Colon Carcinoma Metastatic in the Lung (tissue), 2 donors: ENCODE measurements around a stretch of chr12.

DNA sequence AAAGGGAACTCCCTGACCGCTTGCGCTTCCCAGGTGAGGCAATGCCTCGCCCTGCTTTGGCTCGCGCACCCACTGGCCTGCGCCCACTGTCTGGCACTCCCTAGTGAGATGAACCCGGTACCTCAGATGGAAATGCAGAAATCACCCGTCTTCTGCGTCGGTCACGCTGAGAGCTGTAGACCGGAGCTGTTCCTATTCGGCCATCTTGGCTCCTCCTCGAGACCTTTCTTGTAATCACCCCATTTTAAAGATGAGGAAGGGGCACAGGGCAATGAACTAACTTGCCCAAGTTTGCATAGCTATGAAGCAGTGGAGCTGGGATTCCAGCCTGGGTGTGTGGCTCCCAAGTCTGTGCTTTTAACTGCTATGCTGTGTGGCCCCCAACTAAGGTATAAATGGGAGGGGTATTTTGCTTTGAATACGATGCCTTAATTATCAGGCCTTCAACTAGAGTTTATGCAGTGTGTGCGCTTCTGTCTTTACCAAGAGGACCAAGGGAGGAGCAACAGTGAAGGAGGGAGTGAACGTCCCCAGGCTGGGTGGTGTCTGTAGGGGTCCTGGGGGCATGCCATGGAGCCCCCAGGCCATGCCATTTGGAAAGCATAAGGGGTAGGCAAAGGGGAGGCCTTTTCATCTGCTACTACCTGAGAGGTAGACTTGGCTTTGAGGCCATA lies 83.5 kb downstream of the CACNA1C start:
- PRO-cap, 2 experiments: no peak in any of the 2 experiments

DNA sequence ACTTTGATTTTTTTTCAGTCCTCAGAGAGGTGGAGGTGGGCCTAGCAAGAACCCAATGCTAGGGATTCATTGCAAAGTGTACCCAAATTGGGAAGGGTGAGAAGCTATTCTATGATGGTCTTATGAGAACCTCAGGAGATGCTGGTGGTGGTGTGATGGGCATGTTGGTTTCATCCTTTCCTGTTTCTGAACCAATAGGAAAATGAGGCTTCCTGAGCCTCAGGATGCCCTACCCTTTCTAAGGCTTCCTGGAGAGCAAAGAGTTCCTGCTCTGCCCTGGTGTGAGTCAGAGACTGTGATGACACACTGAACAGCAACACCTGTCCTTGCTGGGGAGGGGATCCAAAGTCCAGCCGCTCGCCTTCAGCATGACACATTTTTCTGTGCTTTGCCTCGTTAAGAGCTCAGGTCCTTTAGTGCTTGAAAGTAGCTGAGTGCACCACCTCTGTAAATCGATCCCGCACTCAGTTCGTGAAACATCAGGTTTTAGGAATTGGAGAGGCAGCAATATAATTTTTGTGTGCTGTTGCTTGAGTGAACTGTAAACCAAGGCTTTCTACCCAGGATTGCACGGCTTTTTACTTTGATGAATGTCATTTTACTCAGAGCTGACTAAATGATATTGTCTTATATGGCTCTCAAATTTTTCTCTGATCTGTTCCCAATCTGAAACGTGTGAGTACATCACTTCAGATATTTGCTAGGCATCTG lies 116.1 kb downstream of the CACNA1C start:
- PRO-cap, 2 experiments: no peak in any of the 2 experiments

GRCh38 chr12:2429193-2429520 lies 365.6 kb upstream of the FKBP4 start:
- PRO-cap, 2 experiments: no peak in any of the 2 experiments

GRCh38 chr12:2457293-2457773 lies 337.4 kb upstream of the FKBP4 start:
- PRO-cap, 2 experiments: no peak in any of the 2 experiments

- PRO-cap, 2 experiments: peak in 1 of 2 experiments; most common plus-strand start chr12:2691317 (in 1); most common minus-strand start chr12:2691154 (in 1)
These were observed 103.8 kb upstream of the FKBP4 start for GRCh38 chr12:2690705-2691609.

GRCh38 chr12:2825142-2825632 lies 9.6 kb downstream of the NRIP2 start:
- PRO-cap, 2 experiments: no peak in any of the 2 experiments

DNA sequence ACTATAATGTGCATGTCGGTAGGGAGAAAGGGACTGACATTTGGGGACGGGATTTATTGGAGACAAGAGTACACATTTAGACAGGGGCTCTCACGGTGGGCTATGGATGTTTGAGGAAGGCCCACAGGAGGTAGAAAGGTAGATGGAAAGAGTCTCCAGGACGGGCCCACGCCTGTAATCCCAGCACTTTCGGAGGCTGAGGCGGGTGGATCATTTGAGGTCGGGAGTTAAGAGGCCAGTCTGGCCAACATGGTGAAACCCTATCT lies 958 bp upstream of the TULP3 start:
- PRO-cap, 2 experiments: no peak in any of the 2 experiments

- PRO-cap, 2 experiments: no peak in any of the 2 experiments
These were observed 577 bp downstream of the TULP3 start for GRCh38 chr12:2890991-2891944.

GRCh38 chr12:2974407-2974740 lies 15.2 kb downstream of the TEAD4 start:
- PRO-cap, 2 experiments: no peak in any of the 2 experiments

GRCh38 chr12:2999301-2999894 lies 40.2 kb downstream of the TEAD4 start:
- PRO-cap, 2 experiments: no peak in any of the 2 experiments

DNA sequence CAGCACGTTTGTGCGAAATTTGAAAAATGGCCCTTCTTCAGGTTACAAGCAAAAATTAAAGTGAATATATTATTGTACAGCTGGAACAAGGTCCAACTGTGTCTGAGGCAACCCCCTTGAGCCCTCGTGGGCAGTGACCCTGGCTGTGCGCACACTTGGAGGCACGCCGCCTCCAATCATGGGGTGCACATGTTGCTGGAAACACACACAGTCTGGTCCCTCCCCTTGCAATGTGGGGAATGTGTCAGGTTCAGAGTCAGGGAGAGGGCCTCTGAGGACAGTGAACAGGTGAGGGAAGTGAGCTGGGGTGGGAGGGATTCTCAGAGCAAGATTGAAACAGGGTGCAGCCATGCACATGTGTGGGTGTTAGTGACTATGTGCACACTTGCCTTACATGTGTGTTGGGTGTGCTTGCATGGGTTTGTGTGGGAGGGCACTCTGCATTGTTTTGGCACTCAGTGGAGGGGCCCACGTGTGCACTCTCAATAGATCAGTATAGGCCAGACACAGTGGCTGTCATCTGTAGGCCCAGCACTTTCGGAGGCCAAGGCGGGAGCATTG lies 9.6 kb downstream of the TSPAN9 start:
- PRO-cap, 2 experiments: no peak in any of the 2 experiments

GRCh38 chr12:3130028-3130486 lies 52.9 kb downstream of the TSPAN9 start:
- PRO-cap, 2 experiments: no peak in any of the 2 experiments

- PRO-cap, 2 experiments: no peak in any of the 2 experiments
These were observed 108.4 kb downstream of the TSPAN9 start for GRCh38 chr12:3185546-3186012.

GRCh38 chr12:3199448-3199882 lies 122.3 kb downstream of the TSPAN9 start:
- PRO-cap, 2 experiments: no peak in any of the 2 experiments

DNA sequence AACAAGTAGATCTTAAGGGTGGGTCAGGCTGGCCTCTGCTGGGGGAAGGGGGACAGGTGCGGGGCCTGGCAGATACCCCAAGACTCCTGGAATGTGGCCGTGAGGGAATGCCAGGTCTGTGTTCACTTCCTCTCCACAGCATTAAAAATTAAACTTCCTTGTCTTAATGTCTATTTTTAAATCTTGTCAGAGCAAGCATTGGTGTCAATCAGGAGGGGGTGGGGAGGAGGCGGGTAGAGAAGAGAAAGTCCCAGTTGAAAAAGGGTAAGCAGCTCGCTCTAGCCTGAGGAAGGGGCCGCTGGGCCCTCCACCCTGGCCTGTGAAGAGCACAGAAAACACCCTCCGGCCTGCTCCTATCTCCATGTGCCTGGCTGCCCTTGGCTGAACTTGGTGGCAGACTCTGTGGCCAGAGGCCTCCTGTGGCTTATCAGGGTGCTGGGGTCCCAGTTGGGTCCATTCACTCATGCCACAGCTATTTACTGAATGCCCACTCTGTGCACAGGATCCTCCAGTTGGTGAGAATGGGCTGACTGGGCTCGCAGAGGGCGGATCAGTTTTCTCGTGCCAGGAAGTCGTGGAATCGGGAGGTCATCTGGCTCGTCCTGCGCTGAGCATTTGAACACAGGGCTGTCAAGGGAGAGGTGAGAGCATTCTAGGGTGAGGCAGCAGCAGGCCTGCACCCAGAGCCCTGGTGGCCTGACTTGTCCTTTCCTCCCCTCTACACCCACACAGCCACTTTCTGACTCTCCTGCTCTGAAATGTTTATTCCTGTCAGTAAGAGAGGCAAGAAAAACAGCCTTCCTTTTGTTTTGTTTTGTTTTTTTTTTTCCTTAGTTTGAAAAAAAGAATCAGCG lies 128.8 kb downstream of the TSPAN9 start:
- PRO-cap, 2 experiments: no peak in any of the 2 experiments

DNA sequence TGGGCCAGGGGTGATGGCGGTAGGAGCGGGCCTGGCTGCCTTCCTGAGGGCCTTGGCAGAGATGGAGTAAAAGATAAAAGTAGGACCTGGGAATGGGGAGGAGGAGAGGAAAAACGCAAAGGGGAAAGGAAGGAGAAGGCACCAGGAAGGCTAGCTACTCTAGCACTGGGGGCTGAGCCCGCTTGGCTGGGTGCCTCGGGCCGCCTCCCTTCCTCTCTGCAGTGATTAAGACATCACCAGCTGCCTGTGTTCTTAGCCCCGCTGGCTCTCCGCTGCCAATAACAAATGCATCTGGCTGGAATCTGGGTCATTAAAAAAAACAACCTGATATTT lies 141.3 kb downstream of the TSPAN9 start:
- PRO-cap, 2 experiments: no peak in any of the 2 experiments

- PRO-cap, 2 experiments: no peak in any of the 2 experiments
These were observed 149.9 kb downstream of the TSPAN9 start for GRCh38 chr12:3226880-3227715.

GRCh38 chr12:3235442-3236047 lies 158.4 kb downstream of the TSPAN9 start:
- PRO-cap, 2 experiments: no peak in any of the 2 experiments

DNA sequence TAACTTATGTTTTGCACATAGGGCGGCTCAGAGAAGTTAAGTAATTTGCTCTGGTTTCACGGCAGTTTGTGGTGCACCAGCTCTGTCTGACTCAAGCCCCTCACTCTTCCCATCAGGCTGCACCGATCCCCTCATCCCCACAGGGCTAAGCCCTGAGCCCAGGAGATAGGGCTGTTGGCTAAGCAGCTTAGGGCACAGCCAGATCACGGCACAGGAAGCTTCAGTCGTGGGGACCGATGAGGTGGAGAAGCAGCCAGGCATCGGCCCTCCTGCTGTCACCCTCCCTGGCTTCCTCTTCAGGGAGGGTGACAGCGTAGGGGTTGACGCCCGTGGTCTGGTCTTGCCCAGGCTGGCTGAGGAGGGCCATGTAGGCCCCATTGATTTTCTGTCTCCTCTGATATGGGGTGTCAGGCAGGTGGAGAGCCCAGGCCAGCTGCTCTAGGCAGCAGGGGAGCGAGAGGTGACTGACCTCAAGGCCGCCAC lies 166.2 kb downstream of the TSPAN9 start:
- PRO-cap, 2 experiments: no peak in any of the 2 experiments

- PRO-cap, 2 experiments: no peak in any of the 2 experiments
These were observed 178.0 kb downstream of the TSPAN9 start for GRCh38 chr12:3254937-3255736.